WTC11 (cell line): ENCODE measurements around a stretch of chr2.

- PRO-cap, result no peak
These were observed 47.4 kb downstream of the FAM168B start for GRCh38 chr2:131045886-131046299.

DNA sequence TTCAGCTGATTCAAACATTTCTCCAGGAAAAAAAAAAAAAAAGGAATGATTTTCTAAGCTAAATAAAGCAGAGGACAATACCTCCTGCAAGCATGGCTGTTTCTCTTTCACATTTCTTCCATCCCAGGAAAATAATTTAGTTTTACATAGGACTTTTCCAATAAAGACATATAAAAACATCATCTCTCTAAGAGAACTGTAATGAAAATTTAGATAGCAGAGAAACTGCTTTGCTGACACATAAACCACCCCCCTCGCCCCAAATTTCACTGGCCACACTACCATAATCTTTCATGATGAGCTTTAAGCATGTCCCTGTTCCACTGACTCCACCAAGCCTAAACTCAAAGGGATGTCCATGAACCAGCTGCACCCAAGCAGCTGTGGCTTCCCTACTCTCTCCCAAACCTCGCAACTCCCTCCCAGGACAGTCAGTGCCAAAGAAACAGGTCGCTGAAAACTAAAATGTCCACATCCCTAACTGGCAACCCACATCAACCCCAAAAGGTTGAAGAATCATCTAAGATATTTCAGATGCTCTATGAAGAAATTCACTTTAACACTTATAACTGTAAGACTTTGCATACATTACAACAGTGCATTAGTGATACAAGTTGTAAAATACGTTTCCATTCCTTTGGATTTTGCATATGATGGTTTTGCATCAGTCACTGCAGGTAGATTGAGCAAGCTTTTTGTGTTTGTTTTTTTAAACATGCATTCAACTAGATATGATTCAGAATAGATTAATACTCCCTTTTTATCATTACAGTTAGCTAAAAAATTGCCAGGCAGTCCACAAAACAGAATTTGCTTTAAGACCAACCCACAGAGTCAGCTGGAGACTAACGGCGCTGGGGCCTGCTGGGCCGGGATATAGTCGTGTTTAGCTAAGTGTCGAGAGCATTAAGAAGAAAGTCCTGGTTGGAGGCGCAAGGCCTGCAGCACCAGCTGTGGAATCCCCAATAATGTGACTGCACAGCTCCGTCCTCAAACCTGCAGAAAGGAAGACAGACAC lies 41.5 kb downstream of the FAM168B start:
- PRO-cap, result no peak

DNA sequence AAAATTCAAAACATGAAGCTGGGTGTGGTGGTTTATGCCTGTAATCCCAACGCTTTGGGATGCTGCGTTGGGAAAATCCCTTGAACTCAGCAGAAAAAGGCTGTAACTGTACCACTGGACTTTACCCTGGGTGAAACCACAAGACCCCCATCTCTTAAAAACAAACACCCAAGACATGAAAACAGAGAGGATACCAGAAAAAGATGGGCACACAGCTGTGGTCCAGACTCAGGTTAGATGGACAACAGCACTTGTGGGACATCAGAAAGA lies 25.4 kb downstream of the FAM168B start:
- PRO-cap, result no peak

GRCh38 chr2:131127774-131128830 lies 23.0 kb downstream of the PLEKHB2 start:
- PRO-cap, result no peak

DNA sequence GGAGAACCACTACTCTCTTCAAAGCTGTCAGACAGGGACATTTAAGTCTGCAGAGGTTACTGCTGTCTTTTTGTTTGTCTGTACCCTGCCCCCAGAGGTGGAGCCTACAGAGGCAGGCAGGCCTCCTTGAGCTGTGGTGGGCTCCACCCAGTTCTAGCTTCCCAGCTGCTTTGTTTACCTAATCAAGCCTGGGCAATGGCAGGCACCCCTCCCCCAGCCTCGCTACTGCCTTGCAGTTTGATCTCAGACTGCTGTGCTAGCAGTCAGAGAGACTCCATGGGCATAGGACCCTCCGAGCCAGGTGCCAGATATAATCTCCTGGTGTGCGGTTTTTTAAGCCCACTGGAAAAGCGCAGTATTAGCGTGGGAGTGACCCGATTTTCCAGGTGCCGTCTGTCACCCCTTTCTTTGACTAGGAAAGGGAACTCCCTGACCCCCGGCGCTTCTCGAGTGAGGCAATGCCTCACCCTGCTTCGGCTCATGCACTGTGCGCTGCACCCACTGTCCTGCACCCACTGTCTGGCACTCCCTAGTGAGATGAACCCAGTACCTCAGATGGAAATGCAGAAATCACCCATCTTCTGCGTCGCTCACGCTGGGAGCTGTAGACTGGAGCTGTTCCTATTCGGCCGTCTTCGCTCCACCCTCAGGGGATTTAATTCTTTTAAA lies 16.8 kb downstream of the RAB6D start:
- PRO-cap, result unidirectional peak, plus-strand start at position 259 of the sequence

DNA sequence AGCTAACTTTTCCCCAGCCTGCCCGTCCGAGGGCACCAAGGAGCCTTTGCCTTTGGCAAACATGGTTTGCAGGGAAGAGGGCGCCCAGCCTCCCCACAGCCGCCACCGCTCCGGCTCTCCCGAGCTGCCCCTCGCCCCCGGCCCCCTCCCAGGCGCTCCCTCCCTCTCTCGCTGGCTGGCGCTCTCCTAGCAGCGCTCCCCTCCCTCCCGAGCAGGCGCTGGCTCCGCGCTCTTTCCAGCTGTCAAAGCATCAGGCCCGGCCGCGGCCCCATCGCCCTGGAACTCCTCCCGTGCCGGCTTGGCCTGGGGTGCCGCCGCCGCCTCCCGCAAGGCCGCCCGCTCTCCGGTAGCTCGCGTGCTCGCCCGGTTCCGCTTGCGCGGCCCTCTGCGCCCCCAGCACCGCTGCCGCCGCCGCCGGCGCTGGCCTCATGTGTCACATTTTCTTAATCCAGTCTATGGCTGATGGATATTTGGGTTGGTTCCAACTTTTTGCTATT lies 10.7 kb downstream of the RAB6D start:
- PRO-cap, result unidirectional peak, minus-strand start at position 305 of the sequence

GRCh38 chr2:131479077-131479567 lies 3.2 kb downstream of the TUBA3D start:
- PRO-cap, result no peak

- PRO-cap, result no peak
These were observed 5.7 kb downstream of the MZT2A start for GRCh38 chr2:131486420-131487068.

DNA sequence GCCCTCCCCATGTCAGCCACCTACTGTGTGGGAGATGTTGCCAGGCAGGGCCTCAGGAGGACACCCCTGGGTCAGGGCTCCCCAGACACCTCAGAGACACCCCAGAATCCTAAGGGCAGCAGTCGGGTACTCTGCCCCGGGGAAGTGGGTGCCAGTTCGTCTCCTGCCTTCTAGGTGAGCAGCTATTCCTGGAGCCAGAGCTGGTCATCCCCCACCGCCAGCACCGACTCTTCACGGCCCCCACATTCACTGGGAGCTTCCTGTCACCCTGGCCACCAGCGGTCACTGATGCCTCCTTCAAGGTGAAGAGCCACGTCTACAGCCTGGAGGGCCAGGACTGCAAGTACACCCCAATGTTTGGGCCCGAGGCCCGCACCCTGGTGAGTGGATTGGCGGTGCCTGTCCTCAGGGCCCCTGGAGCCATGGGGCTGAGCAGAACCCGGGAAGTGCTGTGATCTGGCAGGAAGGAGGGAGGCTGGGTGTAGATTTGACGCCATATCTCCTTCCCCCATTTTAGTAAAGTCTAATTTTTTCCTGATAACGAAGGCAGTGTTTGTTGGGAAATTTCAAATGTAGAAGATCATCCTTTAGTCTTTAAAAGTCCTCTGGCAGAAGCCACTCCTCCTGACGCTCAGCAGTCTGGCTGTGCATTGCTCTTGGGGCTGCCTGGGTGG lies 9.2 kb upstream of the CCDC74A start:
- PRO-cap, result no peak

DNA sequence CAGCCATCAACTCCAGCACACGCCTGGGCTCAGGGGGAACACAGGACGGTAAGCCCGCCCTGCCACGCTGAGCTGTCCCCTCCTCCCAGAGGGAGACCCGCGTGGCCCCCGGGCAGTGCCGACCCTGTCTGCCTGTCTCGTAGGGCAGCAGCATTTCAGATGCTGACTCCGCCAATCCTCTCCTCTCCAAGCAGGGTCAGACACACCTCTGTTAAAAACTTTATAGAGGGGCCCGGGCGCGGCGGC lies 534 bp downstream of the CCDC74A start:
- PRO-cap, result unidirectional peak, minus-strand start at position 130 of the sequence

DNA sequence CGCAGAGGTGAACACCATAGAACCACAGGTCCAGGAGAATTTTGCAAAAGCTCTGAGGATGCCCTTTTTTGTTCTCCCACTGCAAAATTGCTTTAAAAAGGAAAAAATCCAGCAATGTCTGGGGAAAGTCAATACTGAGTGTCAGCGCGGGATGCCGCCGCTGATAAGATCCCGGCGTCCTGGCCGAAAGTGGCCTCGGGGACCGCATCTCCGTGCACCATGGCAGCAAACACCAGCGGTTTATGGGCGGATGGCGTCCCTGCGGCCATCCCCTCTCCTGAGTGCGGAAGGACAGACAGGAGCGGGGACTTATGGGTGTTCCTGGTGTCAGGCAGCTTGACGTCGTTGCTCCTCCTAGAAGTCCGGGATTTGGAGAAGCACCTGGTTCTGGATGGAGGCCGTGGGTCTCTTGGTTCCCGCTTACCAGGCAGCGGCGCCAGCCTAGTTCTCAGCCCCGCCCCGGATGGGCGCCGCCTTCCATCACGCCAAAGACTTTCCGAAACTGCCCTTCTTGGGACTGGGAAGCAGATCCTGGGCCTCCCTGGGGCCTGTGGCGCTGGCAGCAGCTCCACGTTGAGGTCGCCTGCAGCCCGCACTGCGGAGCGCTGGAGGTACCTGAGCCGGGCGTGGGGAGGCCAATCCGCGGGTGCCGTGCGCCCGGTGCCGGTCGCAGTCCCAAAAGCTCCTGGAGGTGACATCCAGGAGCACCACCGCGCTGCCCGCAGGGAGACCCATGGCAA lies 119.0 kb downstream of the CCDC74A start:
- PRO-cap, result no peak

- PRO-cap, result bidirectional peak, plus-strand start at chr2:132257993, minus-strand start at chr2:132257900; unidirectional peak, minus-strand start at chr2:132258217
These were observed 96.1 kb upstream of the ANKRD30BL start for GRCh38 chr2:132257812-132258367.

DNA sequence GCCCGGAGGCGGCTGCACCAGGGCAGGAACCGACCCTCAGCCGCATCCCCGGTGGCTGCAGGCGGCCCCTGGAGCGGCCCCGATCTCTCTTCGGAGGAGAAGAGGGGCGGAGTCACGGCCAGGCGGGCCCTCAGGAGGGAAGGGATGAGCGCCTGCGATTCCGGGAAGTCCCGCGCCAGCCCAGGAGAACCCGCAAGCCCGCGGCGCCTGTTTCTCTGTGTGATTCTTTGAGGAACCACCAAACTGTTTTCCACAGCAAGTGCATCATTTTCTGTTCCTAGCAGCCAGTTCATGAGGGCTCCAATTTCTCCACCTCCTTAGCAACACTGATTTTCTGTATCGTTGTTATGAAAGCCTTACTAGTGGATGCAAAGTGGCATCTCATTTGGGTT lies 63.1 kb upstream of the GPR39 start:
- PRO-cap, result bidirectional peak, plus-strand start at position 115 of the sequence, minus-strand start at position 92 of the sequence

DNA sequence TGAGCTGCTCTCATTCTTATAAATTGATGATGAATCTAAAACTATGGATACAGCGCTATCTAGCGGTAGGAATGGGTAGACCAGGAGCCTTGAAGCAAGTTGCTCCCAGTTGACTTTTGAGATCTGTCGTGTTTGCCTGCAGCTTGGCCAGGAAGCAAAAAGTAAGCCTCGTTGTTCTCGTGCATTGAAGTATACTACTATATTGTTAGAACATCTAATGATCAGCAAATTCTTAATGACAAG lies 211.9 kb upstream of the NCKAP5 start:
- PRO-cap, result no peak

DNA sequence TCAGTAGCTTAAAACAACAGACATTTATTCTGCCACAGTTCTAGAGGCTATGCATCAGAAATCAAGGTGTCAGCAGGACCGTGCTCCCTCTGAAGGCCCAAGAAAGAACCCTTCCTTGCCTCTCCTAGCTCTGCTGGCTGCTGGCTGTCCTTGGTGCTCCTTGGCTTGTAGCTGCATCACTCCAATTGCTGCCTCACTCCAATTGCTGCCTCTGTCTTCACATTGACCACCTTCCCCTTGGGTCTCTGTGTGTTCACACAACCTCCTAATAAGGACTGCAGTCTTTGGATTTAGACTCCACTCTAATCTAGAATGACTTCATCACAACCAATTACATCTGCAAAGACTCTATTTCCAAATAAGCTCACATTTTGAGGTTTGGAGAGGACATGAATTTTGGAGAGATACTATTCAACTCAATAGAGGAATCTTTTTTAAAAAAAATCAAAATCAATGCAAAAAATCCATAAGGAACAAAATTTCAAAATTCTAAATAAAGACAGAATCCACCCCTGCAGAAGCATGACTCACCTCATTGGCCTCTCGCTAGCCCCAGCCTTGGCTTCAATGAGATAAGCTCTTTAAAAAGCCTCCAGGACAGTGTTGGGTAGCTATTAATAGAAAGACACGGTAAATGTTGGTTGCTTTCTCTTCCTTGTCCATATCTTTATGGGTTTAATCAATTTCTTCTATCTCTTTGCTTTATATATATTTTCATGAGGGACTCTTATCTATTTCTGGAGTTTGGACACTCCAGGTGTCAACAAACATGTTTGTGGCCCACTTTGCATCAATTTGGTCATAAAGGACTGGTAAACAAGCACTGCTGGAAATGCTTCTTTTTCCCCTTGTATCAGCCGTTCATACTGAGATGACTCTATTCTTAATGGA lies 267.6 kb upstream of the MGAT5 start:
- PRO-cap, result no peak

GRCh38 chr2:134177457-134178086 lies 76.3 kb upstream of the MGAT5 start:
- PRO-cap, result no peak

DNA sequence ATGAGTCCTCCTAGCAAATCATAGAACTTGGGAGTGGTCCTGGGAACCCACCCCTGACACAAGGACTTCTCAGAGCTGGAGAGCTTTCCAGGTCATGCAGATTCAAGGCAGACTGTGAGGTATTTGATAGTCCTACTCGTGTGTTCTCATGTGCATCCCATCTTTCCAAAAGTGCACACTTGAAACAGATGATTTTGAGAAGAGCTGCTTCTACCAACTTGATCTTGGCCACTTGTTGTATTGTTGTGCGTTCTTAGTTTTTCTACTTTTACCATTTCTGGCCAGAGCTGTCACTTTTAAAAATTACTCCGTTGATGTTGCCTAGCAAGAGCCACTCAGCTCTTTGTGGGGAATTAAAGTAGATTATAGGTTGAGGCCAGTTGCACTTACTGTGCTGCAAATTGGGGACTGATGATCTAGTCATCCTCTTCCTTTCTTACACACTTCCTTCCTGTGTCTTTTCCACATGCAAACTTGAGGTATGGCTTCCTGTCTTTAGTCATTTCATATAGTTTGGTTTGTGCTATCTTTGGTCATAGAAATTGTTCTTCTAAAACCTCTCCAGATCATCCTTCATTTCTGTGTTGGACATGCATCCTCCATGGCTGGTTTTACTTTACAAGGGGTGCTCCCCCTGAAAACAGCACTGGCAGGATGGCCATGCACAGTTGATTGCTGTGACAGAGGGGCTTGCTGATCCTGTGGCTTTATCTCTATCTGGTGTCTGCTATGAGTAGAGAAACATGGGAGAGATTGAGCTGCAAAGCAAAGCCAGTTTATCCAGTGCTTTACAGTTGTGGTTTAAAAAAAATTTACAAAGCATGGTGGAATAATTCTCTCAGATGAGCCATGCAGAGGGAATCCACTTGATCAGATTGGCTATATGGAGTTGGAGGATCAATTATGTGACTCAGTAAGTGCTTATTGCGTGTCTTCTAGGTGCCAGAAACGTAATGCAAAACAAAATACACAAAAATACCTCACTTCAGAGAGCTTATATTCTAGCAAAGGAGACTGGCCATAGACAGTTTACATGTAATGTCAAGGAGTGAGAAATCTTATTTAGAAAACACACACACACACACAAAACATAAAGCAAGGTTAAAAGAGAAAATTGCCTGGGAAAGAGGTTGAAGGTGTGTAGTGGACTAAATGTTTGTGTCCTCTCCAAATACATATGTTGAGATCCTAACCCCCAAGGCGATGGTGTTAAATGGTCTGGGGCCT lies 36.5 kb downstream of the MGAT5 start:
- PRO-cap, result no peak

DNA sequence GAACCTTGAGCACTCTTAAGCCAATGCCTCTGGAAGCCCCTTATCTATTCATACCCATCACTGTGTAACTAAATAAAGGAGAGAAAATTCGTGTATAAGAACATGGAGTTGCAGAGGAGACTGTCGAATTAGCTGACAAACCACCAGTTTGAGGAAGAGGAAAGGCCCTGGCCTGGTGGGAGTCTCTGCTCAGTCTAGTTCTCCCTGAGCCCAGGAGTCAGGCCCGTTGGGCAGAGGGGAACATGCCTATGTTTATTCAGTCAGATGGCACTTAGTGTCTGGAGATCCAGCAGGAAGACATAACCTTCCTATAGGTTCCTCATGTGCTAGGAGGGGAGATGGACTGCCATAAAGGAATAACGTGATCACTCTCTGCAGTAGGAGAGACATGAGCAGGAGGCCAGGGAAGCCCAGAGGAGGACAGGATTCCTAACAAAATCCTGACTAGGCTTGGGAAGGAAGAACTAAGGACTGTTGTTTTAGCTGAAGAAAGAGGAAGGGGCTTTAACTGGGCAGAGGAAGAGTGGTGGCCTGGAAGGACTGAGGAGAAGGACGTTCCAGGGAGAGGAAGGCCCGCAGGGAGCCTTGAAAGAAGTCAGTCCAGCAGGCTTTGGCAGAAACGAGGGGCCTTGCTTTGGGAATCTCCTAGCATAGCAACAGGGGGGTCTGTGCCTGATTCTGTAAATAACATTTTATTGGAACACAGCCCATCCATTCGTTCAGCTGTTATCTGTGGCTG lies 60.5 kb downstream of the MGAT5 start:
- PRO-cap, result no peak

- PRO-cap, result no peak
These were observed 77.5 kb downstream of the MGAT5 start for GRCh38 chr2:134331202-134332003.

DNA sequence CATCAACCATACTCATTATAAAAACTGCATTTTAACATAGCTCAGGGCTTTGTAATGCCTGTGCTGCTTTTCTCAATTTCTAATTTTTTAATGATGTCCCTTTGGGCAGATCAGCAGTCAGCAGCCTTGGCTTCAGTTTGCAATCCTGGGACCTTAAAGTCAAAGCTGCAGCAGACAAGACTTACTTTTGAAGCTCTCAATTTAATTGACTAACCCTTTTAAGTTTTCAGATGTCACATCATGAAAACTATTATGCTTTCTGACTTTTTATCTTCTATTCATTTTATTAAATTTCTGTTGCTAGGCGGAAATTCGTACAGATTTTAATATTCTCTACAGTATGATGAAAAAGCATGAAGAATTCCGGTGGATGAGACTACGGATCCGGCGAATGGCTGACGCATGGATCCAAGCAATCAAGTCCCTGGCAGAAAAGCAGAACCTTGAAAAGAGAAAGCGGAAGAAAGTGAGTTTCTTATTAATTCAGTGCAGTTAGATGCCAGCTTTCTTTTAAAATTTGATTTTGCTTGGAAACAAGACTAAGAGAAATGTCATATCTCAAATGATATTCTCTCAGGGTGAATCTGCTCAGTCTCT lies 84.2 kb downstream of the MGAT5 start:
- PRO-cap, result no peak